ENCODE measurements around the gene MANEAL.

DNA sequence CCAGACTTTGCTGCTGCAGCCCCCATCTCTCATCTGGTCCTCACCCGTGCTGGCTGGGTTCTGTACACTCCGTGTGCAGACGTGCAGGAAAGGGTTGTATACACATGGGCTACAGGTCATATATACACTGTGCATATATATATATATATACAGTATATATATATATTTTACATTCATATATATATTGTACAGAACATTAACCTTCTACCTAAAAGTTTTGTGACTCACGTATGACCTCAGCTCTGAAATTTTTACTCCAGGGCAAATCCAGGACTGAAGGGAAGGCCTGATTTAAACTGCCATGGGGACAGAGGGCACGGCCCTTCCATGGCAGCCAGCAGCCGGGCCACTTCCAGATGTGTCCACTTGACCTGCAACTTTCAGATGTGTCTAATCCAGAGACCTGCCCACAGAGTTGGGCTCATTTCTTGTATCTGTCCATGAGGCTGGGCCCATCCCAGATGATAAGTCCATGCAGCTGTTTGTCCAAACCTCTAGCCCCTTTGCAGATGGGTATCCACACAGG is 237.1 kb downstream of the GRIK3 start:
- PRO-cap = no peak

DNA sequence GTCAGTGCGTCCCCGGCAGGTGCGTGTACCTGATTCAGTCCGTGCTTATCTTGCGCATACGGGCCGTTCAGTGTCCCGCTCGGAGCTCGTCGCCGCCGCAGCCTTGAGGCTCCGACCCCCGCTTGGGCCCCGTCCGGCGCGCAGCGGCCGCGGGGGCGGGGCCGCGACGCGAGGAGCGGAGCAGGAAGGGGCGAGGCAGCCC is 216 bp upstream of the ZC3H12A start:
- PRO-cap = bidirectional peak, plus-strand start outside the sequence, minus-strand start at position 145 of the sequence

DNA sequence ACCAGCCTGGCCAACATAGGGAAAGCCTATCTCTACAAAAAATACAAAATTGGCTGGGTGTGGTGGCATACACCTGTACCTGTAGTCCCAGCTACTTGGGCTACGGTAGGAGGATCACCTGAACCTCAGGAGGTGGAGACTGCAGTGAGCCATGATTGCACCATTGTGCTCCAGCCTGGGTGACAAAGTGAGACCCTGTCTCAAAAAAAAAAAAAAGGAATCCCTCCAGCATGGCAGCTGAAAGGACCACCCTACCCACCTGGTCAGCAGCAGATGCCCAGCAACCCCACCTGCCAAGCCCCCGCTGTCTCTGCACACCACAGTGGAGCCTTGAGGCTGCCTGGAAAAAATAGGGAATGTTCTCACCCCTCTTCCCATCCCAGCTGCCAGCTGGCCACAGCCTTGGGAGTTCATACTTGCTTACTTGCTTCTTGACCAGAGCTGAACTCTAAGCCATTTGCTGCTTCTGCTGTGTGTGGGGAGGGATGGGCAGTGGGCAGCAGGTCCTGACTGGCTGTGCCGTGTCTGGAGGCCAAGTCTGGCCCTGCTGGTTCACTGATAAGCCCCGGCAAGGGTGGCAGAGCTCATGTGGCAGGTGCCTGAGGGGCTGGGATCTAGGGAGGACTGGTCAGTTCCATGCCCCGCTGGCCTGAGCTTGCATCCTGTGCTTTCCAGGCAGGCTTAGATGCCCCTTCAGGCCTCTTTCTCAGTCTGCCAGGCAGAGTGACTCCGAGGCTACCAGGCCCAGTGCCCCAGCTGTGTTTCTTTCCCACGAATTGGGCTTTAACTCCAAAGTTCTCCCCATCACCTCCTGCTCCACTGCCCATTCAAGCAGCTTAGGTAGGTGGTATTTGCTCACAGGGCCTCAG is 10.9 kb downstream of the ZC3H12A start:
- PRO-cap = no peak

DNA sequence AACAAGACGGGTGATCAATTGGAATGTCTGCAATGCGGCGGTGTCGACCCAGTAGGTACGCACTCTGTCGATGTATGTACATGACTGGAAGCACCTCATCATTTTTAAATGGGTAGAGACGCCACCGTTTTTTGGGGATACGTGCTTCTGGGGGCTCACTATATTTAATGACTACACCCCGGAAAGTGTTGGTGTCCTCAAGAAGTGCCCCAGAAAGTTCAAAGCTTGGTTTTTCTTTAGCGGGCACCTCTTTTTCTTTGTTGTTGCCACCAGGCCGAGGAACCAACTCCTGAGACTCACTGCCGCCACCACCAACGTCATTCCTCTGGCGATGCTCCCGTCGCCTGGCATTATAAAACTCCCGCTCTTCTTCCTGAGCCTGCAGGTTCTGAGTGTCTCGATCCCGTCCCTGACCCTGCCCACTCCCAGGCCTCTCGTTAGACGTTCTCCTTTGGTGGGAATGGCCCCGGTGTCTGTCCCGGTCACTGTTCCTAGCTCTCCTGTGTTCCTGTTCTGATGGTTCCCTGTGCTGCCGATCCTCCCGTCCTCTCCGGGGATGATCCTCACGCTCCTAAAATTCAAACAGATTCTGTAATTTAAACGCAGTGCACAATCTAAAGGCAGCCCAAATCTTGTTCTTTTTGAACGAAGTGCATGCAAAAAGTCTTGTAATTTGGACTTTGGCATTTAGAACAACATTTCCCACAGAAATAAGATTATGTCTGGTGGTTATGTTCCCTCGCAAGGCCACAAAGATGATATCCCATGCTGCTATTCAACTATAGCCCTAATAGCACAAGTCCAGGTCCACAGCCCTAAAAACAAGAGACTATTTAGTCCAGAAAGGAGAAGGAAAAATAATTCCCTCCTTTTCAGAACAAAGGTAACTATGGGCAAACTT is 13.7 kb downstream of the SNIP1 start:
- PRO-cap = no peak

DNA sequence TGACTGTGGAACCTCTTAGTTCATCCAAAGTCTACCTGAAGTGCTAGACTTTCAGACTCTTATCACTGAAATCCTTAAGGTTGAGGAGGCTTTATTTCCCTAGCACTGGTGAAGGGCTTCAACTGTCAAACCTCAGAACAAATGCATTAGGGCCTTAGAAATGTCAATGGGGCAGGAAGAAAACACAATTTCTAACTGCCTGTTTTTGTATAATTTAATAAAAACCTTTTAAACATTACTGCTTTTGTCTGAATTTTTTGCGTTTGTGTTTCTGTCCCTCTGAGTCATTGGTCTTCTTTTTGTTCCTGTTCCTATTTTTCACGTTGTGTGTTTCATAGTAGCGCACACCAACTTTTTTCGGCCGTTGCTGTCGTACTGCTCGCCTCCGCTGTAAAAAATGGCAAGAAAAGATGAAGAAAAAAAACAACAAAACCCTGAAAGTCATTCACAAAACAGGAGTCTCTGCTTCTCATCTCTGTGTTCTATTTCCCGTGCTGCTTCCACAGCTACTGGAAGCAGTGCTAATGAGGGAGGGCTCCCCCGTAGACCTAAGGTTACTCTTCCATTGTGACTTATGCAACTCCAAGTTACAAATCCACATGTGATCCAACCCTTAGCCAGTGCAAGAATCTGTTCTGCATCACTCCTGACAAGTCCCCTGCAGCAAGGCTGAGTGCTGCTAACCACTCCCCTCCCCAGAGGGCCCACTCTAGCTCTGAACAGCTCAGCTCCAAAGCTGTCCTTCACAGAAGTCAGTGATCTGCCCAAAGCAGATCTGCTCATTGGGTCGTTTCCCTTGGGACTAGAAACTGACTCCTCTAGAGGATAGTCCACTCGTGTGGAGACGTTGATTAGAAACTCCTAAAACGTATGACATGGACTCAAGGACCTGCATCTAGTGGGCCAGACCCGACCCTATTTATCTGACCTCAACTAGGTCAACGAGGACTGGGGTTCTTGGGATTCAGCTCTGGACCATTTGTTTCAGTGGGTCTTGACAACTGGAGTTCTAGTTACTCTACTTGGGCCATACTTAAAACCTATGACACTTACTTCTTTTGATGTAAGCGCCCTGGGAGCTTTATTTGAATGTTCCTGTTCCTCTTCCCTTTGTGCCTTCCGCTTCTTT is 10.2 kb downstream of the DNALI1 start:
- PRO-cap = no peak

GRCh38 chr1:37793614-37794369 is at the start of gene MANEAL:
TSS of gene MANEAL (plus strand) at chr1:37793847.
- PRO-cap = no peak

DNA sequence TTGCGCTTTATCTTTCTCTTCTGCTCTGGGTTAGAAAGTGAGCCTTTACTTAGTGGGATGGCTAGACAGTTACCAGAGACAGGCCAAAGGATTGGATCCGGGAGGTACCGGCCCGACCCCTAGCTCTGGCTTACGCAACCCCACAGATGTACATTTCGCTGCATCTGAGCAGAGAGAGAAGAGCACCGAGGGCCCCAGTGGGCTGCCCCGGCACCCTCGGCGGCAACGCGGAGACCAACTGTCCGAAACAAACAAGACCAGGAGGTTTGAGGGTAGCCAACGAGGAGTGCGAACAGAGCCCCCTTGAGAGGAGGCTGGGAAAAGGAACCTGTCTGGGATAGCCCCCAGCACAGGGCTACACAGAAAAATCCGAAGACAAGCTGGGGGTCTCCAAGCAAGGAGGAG is 457 bp downstream of the MTF1 start:
- PRO-cap = no peak

DNA sequence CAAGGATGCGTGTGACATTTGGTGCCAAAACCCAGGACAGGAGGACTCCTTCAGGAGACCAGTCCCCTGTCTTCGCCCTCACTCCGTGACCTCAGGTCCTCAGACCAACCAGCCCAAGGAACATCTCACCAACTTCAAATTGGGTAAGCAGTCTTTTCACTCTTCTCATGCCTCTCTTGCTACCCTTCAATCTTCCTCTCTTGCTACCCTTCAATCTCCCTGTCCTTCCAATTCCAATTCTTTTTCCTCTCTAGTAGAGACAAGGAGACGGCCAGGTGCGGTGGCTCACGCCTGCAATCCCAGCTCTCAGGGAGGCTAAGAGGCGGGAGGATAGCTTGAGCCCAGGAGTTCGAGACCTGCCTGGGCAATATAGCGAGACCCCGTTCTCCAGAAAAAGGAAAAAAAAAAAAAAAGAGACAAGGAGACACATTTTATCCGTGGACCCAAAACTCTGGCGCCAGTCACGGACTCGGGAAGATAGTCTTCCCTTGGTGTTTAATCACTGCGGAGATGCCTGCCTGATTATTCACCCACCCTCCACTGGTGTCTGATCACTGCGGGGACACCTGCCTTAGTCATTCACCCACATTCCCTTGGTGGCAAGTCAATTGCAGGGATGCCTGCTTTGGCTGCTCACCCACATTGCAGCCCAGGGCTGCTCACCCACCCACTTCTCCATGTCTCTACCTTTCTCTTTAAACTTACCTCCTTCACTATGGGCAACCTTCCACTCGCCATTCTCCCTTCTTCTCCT is 38.5 kb downstream of the INPP5B start:
- PRO-cap = no peak

DNA sequence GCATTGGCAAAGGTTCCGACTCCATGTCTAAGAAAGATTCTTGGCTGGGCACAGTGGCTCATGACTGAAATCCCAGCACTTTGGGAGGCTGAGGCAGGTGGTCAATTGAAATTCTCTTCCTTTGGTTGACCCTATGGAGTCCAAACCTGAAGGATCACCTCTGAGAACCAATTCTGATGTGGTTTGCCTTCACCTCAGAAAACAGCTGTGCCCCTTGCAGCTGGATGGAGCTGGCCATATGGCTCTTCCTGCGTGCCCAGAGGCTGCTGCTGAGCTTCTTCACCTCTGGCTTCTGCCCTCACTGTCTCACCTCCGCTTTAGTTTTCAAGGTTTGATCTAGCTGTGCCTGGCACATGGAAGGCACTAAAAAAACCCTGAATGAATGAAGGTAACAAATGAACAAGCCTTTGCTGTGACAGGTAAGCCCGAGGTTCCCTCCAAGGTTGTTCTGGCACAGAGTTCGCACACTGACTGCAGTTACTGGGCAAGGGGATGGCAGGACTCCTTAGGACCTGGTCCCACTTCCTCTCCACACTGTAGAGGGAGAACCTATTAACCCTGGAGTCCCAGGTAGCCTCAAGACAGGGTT is 8.5 kb upstream of the INPP5B start:
- PRO-cap = no peak

GRCh38 chr1:38004394-38005229 is 702 bp downstream of the FHL3 start:
- PRO-cap = unidirectional peak, minus-strand start at chr1:38005075

- PRO-cap = no peak
Measured at GRCh38 chr1:38026911-38027436, 14.4 kb downstream of the UTP11 start.

DNA sequence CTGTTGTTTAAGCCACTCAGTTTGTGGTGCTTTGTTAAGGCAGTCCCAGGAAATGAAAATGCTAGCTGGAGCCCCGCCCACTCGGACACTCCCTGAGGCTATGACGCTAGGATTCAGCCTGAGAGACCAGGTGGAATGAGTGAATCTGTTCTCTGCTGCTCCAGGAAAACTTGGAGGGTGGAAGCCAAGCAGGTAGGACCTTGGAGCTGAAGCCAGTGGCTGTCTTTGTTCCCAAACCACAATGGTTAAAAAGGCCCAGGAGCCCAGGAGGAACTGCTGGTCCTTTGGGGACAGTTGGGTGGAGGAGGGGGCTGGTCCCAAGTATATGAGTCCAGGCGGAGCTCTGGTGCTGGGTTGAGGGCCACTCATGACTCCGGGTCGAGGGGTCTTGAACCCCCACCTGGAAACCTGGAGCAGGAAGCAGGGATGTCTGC is 196.7 kb upstream of the POU3F1 start:
- PRO-cap = no peak

DNA sequence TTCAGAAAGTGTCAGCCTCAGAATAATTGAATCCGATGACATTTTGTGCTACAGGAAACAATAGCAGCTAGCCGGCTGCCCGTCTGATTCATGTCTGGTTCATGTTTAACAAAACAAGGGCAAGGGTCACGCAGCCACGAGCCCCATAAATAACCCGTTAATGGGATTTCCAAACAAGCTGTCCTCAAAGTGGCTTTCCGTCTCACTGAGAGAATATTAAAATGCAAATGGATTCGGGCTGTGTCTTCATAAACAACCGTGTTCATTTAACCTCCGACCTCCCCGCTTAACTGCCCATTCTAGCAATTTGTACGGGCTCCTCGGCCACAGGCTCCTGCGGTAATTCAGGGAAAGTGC is 200.3 kb upstream of the POU3F1 start:
- PRO-cap = no peak

DNA sequence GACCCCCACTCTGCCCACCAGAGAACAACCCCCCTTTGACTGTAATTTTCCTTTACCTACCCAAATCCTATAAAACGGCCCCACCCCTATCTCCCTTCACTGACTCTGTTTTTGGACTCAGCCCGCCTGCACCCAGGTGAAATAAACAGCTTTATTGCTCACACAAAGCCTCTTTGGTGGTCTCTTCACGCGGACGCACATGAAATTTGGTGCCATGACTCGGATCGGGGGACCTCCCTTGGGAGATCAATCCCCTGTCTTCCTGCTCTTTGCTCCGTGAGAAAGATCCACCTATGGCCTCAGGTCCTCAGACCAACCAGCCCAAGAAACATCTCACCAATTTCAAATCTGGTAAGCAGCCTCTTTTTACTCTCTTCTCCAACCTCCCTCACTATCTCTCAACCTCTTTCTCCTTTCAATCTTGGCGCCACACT is 378.7 kb upstream of the POU3F1 start:
- PRO-cap = no peak

GRCh38 chr1:38489531-38490389 is 369.8 kb downstream of the RRAGC start:
- PRO-cap = no peak

GRCh38 chr1:38929090-38929755 is 12.4 kb downstream of the RHBDL2 start:
- PRO-cap = no peak

DNA sequence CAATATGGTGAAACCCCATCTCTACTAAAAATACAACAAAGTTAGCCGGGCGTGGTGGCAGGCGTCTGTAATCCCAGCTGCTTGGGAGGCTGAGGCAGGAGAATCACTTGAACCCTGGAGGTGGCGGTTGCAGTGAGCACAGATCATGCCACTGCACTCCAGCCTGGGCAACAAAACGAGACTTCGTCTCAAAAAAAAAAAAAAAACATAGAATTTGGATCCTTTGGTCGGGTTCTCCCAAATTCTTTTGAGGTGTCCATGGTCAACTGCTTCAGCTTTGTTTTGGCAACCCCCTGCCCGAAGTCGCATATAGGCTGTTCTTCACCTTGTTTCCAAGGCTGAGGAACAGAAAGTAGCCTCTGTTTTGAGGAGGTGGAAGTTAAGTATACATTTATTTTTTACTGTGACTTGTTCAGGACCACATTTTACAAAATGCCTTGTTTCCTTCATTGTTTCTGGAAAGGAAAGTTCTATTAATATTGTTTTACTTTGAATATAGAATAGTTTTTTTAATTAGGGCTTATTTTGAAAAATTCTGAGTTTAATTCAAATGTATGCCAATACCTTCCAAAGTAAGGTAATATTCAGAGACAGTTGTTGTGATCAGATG is 14.1 kb downstream of the AKIRIN1 start:
- PRO-cap = no peak

GRCh38 chr1:39043318-39043869 is 17.2 kb downstream of the NDUFS5 start:
- PRO-cap = no peak

DNA sequence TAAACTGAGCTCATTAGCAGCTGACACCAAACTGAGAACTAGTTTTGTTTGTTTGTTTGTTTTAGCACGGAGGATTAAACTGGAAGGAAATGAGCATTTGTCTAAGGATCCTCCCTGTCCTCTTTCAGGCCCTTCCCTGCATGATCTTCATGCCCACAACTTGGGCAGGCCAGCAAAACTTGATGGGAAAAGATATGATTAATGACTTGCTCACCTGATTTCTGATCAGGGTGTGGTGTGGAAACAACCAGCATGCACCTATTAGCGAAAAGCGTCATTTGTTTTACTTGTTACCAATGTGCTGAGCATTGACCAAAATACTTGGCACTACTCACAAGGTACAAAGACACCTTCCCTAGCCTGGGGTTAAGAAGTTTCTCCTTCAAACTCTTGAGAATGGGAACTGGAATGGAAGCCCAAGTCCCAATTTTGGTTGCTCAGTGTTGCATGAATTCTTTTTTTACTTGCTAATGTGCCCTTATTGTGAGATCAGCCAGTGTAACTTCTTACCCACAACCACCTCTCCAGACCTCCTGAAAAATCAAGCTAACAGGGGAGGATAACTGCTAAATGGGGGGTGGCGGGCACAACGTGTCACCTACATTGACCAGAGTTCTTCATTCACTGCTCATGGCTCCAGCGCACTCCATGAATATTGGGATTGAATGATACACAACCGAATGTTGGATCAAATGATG is 77.6 kb downstream of the NDUFS5 start:
- PRO-cap = no peak

- PRO-cap = no peak
Measured at GRCh38 chr1:39104615-39105191, 78.6 kb downstream of the NDUFS5 start.